Ileum (tissue), 1 donor: Measurements from ENCODE around the gene POLR2D.

DNA sequence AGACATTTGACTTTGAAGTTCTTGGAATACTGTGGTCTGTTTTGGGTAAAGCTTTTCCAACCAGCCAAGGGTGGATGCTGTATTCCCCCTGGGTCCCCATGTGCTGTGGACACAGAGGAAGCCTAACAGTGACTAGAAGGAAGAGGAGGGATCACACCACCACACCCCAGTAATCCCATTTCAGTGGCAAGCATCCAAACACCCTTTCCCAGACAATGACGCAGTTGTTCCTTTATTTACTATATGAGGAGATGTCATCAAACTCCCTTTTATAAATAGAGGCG, 959.5 kb upstream of the GYPC start:
- PRO-cap, result no peak

GRCh38 chr2:126247666-126248093, 408.3 kb upstream of the GYPC start:
- PRO-cap, result no peak

DNA sequence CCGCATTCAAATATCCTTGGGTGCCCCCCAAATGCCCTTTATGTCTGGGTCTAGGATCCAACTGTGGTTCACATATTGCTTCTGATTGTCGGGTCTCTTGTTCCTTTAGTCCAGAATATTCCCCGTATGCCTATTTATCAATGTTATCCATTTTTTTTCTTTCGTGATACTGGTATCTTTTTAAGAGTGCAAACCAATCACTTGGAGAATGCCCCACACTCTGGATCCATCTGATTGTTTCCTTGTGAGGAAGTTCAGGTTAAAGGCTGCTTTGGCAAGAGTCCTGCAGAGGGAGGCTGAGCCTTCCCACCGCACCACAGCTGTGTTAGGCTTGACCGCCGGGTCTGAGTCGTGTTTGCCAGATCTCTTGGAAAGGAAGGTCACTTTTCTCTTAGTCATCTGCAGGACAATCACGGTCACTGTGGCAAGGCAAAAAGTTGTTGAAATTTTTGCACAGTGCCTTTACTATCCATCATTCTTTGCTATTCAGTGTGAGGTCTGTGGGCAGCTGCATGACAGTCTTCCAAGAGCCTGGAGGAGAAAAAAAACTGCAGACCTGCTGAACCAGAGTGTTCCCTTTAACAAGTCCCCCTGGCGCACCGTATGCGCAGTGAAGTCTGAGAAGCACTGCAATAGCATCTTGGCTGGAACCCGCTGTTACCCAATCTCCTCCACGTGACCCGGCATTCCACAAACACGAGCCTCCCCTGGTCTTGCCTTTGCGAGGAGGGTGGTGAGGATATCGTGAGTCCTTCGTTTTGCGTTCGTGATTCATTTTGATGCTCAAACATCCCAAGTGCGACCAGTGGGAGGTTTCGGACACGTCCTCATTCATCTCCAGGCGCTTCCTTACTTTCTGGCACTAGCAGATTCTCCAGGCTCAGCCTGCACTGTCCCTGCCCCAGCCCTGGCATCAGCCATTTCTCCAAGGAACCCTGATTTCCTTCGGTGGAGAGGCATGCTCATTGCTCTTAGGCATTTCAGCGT, 23.1 kb downstream of the BIN1 start:
- PRO-cap, result no peak

GRCh38 chr2:127084591-127085054, 22.3 kb downstream of the BIN1 start:
- PRO-cap, result no peak

- PRO-cap, result no peak
Observed at GRCh38 chr2:127100467-127101358, 6.2 kb downstream of the BIN1 start.

DNA sequence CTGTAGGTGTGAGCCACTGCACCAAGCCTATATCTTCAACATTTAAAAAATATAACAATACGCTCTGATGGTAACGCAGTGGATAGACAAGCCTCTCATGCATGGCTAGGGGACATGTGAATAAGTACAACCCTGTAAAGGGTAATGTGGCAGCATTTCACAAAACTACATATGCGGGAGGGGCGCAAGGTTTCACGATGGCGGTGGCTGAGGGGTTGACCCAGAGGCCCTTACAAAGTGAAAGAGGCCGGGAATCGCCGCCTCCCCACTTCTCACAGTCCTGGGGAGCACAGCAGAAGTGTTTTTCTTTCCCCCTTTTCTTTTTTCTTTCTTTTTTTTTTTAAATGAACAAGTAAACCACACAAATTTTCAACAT, 26.8 kb upstream of the CYP27C1 start:
- PRO-cap, result no peak

- PRO-cap, result no peak
Observed at GRCh38 chr2:127305983-127306956, 12.3 kb upstream of the ERCC3 start.

- PRO-cap, result no peak
Observed at GRCh38 chr2:127351586-127352266, 36.0 kb downstream of the MAP3K2 start.

- PRO-cap, result no peak
Observed at GRCh38 chr2:127359637-127360117, 28.1 kb downstream of the MAP3K2 start.

DNA sequence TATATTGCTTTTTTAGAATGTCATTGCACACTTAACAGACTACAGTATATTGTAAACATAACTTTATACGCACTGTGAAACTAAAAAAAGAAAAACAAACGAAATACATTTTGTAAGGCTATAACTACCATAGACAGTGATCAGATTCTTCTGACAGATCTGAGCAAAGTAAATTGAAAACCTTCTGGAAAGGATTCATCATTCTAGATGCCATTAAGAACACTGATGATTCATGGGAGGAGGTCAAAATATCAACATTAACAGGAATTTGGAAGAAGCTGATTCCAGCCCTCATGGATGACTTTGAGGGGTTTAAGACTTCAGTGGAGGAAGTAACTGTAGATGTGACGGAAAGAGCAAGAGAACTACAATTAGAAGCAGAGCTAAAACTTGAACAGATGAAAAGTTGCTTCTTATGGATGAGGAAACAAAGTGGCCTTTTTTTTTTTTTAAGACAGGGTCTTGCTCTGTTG, 3.5 kb downstream of the MAP3K2 start:
- PRO-cap, result no peak

GRCh38 chr2:127388084-127388406, 270 bp upstream of the MAP3K2 start:
- PRO-cap, result bidirectional peak, plus-strand start at chr2:127388260, minus-strand start at chr2:127387972

DNA sequence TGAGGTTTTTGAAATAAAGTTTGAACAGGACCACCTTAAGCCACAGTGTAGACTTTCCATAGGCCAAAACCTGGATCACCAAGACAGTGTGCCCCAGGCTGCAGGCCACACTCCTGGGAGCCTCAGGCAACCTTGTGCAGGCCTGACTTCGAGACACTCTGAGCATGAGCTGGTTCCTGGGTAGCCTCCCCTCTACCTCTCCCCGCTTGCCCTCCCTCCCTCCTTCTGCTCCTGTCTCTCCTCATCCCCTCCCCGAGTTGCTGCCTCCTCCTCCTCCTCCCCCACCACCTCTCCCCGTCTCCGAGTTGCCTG, 10.6 kb upstream of the PROC start:
- PRO-cap, result bidirectional peak, plus-strand start outside the sequence, minus-strand start at position 160 of the sequence

DNA sequence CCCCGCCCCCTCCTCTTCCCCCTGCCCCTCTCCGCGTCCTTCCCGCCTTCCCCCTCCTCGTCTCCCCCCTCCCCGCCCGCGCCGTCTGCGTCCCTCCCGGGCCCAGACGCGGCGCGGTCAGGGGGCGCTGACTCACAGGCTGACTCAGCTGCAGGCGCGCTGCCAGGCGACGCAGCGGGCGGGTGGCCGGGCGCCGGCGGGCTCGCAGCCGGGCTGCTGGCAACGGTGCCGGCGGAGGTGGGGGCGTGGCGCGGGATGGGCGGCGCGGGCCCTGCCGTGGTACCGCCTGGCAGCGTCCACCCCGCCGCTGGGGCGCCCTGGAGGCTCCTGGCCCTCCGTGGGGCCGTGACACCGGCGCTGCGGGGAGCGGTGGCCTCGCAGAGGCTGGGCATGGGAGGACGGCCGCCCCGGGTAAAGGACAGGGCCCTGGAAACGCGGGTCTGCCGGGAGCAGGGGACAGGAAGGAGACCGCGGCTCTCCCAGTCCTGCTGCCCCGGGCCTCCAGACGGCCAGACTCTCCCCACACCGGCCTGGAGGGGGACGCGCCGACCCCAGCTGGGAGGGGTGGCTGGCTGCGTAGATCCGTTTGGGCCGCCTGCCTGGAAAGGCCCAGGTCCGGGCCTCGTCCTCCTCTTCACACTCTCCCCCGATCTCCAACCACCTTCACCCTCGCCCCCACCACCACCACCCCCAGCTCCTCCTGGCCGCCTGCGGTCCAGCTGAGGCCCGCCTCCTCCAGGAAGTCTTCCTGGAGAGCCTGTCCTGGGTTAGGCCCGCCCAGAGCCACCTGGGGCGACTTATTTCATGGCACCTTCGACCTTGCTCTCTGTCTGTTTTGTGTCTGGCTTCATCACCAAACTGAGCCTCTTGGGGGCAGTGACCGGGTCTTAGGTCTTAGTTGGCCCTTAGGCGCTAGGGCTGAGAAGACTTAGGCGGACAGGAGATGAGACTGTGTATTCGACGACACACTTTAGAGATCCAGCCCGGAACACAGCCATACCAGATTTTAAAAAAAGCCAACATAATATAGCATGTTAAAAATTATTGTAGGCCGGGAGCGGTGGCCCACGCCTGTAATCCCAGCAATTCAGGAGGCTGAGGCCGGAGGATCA, 9.9 kb upstream of the PROC start:
- PRO-cap, result bidirectional peak, plus-strand start at position 380 of the sequence, minus-strand start outside the sequence; unidirectional peak, minus-strand start at position 739 of the sequence; unidirectional peak, minus-strand start at position 828 of the sequence

GRCh38 chr2:127647380-127648398, 1.7 kb downstream of the GPR17 start:
- PRO-cap, result no peak

- PRO-cap, result no peak
Observed at GRCh38 chr2:127663016-127663639, 12.2 kb downstream of the LIMS2 start.

GRCh38 chr2:127665429-127665790, 9.9 kb downstream of the LIMS2 start:
- PRO-cap, result no peak

DNA sequence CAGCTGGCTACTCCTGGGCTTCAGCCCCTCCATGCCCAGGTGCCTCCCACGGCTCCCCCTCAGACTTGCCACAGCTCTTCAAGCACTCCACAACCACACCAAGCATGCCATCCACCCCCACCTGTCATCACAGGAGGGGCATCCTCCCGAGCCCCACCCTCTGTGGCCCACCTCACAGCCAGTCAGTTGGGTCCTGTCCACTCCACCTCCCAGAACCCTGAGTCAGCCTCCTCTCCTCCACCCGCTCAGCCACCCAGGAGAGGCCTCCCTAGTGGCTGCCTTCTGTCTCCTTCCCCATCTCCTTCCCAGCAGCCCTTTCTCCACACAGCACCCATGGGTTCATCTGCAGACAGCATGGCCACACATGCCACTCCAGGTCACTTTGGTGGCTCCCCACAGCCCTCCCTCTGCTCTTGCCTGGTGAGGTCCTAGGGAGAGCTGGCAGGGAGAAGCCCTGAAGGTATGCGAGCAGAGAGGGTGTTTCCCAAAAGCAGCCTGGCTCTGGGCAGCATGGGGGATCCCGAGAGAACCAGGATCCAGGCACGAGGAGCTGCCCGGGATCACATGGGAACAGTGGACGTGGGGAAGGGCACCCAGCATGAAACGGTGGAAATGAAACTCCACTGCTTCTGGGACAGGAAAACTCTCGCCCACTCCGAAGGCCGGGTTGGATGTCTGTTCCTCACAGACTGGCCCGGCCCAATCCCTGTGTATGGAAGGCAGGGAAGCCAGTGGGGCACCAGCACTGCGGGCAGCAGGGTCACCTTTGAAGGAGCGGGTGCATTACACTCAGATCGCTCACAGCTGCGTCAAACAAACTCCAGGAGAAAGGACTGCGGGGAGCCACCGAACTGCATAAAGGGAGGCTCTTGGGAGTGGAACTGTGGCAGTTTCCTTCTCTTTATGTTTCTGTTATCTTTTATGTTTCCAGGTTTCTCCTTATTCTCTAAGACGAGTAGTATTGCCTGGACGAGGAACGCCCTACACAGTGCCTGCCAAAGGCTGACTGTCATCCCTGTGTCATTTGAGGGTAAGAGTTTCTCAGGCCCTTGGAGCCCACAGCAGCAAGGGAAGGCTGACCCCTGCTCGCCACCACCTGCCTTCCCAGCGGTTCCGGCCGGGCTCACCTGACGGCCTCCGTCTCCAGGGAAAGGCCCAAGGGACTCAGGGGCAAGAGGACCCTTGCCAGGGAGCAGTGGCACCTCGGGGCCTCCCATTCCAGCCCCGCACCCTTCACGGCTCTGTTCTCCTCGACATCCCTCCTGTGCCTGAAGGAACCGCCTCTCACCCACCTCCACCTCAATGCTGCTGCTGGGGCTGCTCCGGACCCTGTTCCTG, 2.5 kb downstream of the LIMS2 start:
- PRO-cap, result no peak

DNA sequence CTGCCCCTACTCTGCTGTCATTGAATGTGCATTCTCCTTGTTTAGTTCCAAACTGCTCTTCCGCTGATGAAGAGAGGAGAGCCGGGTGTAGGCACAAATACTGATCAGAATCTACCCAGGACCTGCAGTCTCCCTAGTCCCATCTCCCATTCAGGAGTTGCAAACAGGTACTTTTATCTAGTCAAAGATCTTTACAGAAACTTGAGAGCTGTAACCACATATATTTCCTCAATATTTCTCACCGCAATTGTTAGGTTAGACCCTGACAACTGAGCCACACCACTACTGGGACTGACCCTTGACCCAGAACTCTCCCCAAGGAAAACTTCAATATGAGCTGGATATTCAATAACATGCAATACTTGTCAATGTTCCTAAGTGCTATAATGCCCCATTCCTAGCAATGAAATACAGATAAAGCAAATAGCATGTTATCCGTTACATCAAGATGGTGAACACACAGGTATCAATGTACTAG, 14.9 kb downstream of the POLR2D start:
- PRO-cap, result no peak

GRCh38 chr2:127847606-127848396, 10.2 kb downstream of the POLR2D start:
- PRO-cap, result no peak

- PRO-cap, result bidirectional peak, plus-strand start at chr2:127858219, minus-strand start at chr2:127858124
Observed at GRCh38 chr2:127857295-127858547, at the start of gene POLR2D. Gene POLR2D (minus strand): TSS chr2:127858155.